Thoracic aorta endothelial cell (primary cell): ENCODE data around the genes TNN and RASAL2.

- CAGE, long polyA plus RNA: no peak
Measured at GRCh38 chr1:174437202-174437704, 10.5 kb upstream of the GPR52 start.

DNA sequence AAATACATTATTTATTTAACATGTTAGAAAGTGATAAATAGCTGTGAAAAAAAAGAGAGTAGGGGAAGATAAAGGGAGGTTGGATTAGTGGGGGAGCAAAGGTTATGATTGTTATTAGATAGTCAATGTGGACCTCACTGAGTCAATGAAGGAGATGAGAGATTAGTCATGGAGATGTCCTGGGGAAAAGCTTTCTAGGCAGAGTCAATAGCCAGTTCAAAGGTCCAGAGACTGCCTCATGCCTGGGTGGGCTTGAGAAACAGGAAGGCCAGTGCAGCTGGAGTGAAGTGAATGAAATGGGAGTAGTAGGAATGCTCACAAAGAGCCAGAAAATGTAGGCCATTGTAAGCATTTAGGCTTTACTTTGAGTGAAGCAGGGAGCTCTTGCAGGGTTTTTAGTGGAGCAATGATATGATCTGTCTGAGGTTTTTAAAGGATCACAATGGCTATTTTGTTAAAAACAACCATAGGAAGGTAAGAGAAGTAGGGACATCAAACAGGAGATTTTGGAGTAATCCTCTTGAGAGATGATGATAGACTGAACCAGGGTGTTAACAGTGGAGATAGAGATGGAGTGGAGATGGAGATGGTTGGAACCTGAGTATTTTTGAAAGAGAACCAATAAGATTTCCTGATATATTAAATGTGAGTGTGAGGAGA lies 186.9 kb upstream of the CACYBP start:
- CAGE, long polyA plus RNA: no peak

DNA sequence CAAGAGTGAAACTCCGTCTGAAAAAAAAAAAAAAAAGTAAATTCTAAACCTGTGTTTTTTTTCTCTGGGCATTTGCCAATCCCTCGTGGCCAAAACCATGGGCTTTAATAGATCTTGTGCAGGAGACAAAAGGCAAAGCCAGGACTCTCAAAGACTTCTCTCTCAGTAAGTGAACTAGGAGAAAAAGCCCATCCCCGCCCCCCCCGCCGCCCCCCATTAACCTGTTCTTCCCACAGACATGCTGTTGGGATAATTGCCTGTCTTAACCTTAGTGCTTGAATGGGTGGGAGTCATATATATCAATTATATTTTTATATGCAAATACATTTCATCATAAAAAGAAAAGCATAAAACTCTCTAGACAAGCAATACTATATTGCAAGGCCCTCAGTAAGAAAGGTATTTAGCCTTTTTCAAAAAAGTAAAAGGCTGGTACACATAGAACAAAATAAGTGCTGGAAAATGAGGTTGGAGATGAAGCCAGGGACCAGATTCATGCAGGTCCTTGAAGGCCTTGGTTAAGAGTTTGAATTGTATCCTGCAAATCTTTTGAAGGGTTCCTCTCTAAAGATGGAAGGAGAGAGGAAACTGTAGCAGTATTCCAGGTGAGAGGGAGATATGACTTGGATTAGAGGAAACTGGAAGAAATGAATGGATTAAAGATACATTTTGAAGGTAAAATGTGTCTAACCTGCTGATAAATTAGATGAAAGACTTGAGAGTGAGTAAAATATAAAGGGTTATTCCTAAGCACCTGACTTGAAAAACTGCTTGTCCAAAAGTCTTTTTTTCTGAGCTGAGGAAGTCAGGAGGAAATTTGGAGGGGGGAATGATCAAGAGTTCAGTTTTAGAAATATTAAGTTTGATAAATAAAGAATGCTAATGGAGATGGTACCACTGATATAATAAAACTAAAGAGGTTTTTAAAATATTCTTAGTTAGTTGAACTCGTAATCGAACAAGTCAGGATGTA lies 165.1 kb upstream of the CACYBP start:
- CAGE, long polyA plus RNA: no peak

GRCh38 chr1:174964997-174965589 lies 34.7 kb upstream of the CACYBP start:
- CAGE, long polyA plus RNA: no peak

DNA sequence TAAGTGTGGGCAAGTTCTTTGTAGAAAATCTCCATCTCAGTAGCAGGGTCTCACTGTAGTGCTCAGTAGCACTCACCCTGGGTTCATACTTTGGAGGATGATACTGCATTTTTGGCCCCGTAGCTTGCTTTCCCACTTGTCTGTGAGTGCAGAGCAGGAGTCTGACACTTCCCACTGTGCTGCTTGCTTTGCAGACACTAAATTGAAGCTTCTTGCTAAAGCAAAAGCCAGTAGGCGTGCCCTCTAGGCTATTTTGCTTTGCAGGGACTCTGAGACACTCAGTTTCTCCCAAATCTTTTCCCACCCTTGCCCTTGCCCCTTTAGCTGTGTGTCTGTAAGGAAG lies 34.2 kb upstream of the CACYBP start:
- CAGE, long polyA plus RNA: no peak

DNA sequence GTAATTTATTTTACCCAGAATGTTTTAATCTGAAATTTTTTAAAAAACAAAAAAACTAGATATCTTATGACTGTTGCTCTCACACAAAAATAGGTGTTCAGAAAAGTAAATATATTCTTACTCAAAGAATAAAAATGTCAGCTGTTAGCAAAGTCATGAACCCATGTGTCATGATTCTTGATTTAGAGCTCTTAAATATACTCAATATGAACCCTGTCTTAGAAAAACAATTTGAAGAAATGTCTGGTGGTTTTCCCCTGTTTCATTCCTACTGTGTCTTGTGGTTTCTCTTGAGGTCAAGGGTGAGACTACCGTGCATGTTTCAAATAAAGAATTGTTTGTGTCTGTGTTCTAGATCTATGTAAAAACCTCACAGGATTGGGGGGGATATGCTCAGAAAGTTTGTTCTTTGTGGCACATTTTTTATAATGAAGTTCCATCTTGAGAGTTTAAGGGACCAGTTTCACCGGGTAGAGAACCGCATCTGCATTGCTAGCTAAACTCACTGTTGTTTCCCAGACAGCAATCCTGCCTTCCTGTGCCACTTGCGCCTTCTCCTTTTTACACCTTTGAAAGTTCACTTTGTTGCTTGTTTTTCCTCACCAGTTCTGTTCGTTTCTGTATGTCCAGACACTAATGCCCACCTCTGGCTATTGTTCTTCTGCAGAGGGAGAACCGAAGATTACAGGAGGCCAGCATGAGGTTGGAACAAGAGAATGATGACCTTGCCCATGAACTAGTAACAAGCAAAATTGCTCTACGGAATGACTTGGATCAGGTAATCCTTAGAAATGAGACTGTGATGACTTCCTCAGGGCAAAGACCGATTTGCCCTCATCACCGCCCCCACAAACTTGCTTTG lies 30.9 kb upstream of the CACYBP start:
- CAGE, long polyA plus RNA: no peak

GRCh38 chr1:175067596-175068031 lies at the start of gene TNN:
TNN (plus strand) TSS chr1:175067833.
- CAGE, long polyA plus RNA: no peak

DNA sequence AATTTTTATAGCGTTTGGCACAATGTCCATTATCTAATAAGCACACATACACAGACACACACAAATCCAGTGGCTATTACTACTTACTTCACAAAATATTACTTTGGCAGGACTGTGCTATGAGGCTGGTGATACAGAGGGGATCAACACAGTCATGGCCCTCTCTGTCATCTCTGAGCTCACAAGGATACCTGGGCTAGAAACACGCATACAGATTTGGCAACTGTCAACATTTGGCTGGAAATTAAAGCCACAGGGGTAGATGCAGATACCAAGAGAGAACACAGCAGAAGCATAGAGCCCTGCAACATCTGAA lies 4.1 kb downstream of the TNN start:
- CAGE, long polyA plus RNA: no peak

GRCh38 chr1:175969464-175969999 lies 226.1 kb upstream of the TNR start:
- CAGE, long polyA plus RNA: no peak

- CAGE, long polyA plus RNA: no peak
Measured at GRCh38 chr1:176069514-176070249, 137.4 kb downstream of the COP1 start.

DNA sequence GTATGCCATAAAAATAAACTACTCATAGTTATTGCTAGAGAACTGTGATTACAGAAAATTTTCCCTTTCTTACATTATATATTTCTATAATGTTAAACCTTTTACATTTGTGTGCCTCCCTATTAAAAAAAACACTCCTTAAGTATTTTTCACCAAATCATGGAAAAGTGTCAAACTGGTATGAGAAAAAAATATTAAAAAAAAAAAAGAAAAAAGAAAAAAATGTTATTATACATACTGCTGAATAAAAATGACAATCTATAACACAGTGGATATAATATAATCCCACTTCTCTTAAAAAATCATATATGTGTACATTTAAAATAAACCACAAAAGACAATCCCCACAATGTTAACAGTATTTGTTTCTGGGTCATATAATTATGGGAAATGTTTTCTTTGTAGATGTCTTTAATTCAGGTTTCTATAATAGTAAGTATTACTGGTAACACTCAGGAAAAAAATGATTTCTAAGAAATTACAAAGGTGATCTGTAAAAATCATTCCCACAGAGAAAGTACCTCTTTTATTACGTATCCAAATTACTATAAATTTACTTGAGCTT lies 29.9 kb downstream of the COP1 start:
- CAGE, long polyA plus RNA: no peak

DNA sequence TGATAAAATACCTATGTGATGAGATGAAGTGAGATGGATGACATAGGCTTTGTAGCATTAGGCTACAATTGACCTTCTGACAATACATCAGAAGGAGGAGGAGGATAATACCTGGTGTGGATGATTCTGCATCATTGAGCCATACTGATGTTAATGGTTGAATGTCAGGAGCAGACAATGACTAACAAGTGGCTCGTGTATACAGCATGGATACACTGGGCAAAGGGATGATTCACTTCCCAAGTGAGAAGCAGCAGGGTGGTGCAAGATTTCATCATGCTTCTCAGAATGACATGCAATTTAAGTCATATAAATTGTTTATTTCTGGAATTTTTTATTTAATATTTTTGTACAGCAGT lies 34.3 kb upstream of the COP1 start:
- CAGE, long polyA plus RNA: no peak

GRCh38 chr1:176693435-176694119 lies 230.6 kb downstream of the PAPPA2 start:
- CAGE, long polyA plus RNA: no peak

GRCh38 chr1:176801379-176801819 lies 338.4 kb downstream of the PAPPA2 start:
- CAGE, long polyA plus RNA: no peak

DNA sequence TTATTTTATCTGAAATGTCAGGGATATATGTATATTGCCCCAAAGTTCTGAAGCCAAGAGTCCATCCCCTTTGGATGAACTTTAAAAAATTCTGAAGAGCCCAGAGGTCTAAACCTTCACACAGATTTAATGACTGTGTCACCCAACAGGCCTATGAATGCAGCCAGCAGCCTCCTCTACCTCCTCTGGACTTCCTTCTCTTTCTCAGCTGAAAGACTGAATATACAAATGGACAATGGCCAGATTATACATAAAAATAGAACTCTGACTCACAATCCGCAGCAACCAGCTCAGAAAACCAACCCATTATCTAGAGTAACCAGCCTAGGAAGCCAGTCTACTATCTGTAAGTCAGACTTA lies 224.6 kb downstream of the ASTN1 start:
- CAGE, long polyA plus RNA: no peak

DNA sequence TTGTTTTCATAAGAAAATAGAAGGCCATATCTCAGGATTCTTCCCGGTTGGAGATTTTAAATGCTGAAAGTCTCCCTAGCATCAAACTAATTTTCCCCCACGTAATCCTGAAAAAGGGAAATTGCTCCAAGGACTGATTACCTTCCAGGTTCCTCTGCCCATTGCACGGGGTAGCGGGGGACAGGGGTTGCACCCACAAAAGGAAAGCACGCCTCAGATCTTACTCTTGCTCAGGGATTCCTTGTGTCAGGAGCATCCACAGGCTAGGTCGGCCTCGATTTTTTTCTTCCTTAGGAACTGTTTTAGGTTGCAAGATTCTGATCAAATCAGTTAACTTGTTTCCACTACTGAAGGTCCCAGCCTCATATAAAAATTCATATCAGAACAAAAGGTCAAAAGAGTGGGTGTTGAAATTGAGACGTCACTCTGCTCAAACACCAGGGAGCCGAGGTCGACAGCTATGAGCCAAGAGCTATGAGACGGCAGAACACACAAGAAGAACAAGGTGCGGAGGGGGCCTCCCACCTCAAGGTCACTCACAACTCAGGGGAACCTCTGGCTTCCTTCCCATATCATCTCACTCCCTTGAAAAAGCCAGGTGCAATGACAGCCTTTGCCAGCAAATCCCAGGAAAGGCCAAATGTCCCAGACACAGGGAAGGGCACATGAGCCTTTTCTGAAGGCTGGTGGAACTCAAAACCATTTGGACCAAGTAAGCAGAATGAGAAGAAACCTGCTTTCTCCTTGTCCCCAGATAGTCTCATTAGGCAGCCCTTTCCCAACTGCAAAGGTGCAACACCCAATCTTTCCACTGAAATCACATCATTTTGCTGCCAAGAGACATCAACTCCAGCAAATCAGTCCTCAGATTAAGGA lies 799 bp downstream of the SEC16B start:
- CAGE, long polyA plus RNA: no peak

DNA sequence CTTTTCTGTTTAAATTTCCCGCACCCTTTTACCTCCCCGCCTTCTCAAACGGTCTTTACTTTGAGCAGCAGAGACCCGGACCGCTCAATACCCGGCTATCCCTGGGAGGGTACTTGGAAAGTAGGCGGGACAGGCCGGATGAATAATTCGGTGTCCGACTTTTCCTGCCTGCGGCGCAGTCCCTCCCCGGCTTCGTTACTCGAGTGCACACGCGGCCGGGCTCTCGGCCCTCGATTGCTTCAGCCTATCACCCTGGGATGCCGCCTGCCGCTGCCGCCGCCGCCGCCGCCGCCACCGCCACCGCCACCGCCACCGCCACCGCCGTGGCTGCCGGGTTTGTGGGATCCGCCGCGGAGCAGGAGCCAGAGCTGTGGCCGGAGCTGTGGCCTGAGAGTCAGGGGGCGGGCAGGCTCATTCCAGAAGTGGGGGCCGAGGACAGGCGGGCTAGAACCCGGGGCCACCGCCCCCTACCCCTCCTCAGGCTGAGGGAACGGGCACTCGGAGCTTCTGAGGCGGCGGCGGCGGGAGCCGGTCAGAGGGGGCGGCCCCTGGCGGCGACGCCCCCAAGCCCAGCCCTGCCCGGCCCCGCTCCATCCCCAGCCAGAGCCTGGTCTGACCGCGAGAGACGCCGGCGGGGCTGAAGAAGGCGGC lies at the start of gene RASAL2:
RASAL2 (plus strand) TSS at position 603 of the 651 bp plus-strand sequence.
- CAGE, long polyA plus RNA: no peak

GRCh38 chr1:178320434-178320698 lies 176.4 kb downstream of the CLEC20A start:
- CAGE, long polyA plus RNA: no peak

DNA sequence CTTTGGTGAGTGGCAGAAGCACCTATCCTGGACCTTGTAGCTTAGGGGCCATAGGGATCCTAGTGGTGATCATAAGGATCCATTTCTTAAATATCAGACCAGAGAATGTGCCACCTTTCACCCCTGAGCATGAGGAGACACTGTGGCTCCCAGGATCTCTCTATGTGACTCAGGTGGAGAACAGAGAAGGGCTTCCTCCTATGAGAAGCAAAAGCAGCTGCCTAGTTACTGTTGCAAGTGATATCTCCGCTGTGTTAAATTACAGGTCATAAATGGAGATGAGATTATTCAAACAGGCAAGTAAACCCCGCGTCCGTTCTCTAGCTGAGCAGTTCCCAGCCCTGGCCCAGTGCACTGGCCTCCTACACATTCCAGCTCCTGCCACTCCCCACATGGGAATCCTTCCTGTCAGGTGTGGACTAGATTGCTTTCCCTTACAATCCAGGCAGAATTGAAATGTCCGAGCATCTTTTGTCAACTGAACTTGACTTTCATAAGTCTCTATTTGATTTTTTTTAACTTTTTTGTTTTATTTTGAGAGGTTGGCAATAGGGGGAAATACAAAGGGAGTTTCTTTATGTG lies 26.2 kb downstream of the CLEC20A start:
- CAGE, long polyA plus RNA: no peak

GRCh38 chr1:178605765-178606024 lies 92.8 kb downstream of the TEX35 start:
- CAGE, long polyA plus RNA: no peak